Melanocyte of skin (primary cell): Measurements from ENCODE around the genes DENND1A and MVB12B.

DNA sequence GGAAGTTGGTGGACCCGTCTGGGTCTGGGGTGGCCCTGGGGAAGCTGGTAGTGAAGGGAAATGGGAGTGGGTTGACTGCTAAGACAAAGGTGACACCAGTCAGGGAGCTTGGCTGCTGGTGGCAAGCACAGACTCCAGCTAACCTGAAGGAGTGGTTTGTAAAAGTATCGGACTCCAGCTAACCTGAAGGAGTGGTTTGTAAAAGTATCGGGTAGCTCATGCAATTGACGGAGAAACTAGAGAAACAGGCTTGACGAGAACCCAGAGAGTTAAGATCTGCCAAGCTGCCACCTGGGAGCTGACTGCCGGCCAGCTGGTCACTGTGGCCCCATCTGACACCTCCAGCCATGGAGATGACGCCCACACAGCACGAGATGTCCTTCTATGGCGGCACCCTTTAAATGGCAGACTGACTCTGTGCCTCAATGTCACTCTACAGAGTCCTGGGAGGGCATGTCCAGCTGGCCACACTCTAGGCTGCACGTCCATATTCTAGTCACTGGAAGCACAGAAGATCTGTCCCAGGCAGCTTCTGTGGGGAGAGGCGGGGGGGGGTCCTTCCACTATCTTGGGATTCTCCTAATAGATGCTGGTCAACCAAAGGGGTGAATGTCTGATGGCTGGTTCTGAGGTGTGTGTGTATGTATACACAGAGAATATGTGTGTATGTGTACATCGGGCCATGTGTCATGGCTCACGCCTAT lies 28.2 kb upstream of the CRB2 start:
- CAGE, long polyA plus RNA, 2 experiments, result no peak in any of the 2 experiments

- CAGE, long polyA plus RNA, 2 experiments, result no peak in any of the 2 experiments
Observed at GRCh38 chr9:123360145-123360724, 4.2 kb downstream of the CRB2 start.

- CAGE, long polyA plus RNA, 2 experiments, result no peak in any of the 2 experiments
Observed at GRCh38 chr9:123555206-123555875, 199.3 kb downstream of the CRB2 start.

DNA sequence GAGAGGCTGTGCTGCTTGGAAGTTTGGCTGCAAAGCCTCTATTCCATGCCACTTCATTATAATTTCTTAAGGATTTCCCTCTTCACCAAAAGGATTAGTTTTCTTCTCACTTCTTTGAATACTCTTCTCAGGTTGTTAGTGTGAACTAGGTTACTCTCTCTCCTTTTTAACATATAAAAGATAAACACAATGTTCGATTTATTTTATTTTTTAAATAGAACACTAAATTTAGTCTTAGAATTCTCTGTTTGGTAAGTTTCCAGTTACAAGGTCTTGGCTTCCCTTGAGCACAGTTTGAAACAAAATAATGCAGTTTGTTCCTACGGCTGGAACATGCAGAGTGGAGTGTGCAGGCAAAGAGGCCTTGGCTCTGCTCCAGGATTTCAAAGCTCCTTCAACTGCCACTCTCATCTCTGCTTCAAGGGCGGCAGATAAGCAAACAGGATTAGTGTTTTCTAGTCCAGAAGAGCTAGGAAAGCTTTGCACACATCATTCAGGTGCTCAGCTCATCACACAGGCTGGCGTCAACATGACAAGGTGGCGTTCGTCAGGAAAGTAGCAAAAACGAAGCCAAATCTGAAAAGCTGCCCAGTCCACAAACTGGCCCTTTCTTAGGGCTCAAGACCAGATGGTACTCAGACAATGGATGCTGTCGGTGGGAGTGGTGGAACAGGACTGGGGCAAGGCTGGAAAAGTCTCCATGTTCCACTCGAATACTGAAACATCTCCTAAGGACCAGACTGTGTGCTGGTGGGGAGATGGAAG lies 286.6 kb downstream of the CRB2 start:
- CAGE, long polyA plus RNA, 2 experiments, result no peak in any of the 2 experiments

- CAGE, long polyA plus RNA, 2 experiments, result no peak in any of the 2 experiments
Observed at GRCh38 chr9:123679388-123679860, 250.5 kb downstream of the DENND1A start.

DNA sequence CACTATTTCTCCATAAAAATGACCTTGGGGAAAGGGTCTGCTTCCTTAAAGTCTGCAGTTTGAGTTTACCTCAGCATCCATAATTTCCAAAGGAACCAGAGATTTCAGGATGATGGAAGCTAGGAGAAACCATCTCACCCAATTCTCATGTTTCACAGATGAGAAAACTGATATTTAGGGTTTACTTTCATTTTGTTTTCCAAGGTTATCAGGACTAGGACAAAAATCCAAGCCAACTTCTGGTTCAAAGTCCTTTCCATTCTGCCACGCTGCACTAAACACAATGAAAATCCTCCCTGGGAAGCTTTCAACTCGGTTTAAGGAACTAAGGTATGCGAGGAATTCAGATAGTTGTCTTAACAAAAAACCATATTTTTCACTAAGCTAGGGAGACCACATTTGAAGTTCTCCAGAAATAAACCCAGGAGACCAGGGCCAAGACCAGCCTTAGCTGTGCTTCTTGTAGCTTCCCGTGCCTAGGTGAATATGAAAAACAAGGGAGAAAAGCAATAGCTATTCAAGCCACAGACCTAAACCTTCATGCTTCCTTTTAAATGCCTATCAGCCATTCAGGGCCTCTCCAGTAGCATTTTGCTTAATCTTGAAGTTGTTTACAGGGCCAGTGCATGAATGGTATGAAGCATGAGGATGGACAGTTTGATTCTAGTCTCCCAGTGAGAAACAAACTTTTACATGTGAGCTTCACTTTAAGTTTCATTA lies 167.9 kb downstream of the DENND1A start:
- CAGE, long polyA plus RNA, 2 experiments, result no peak in any of the 2 experiments

GRCh38 chr9:123923627-123924089 lies 6.3 kb downstream of the DENND1A start:
- CAGE, long polyA plus RNA, 2 experiments, result no peak in any of the 2 experiments

GRCh38 chr9:123929672-123930538 lies at the start of gene DENND1A:
TSS of gene DENND1A (minus strand) at chr9:123930126.
- CAGE, long polyA plus RNA, 2 experiments, result no peak in any of the 2 experiments

DNA sequence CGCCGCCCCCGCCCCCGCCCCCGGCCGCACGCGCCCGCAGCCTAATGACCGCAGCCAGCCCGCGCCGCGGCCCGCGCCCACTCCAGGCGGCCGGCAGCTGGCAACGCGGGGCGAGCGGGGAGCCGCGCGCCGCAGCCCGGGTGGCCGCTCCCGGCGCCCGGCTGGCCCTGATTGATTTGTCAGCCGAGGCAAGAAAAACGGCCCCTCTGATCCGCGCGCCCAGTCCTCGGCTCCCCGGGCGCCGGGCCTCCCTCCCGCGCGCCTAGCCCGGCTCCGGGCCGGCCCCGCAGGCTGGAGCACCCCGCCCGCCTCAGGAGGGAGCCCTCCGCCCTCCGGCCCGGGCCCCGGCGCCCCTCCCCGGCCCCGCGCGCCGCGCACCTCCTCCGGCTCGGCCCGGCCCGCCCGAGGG lies 11.9 kb upstream of the LHX2 start:
- CAGE, long polyA plus RNA, 2 experiments, result no peak in any of the 2 experiments

DNA sequence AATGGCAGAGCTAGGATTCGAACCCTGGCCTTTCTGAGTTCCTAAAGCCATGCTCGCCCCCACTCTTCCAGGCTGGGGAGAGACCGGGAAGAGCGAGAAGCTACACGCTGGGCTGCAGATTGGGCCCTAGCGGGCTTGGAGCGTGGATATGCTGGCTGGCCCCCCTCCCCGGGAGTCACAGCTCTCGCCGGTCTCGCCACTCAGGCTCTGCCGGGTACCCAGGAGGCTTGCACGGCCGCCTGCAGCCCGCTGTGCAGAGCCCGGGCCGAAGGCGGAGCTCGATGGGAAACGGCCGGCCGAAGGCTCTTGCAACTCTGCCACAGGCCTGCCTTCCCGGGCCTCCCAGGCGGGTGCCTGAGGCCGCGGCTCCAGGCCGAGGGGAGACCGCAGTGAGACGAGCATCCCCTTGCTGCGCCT lies 676 bp upstream of the LHX2 start:
- CAGE, long polyA plus RNA, 2 experiments, result no peak in any of the 2 experiments

DNA sequence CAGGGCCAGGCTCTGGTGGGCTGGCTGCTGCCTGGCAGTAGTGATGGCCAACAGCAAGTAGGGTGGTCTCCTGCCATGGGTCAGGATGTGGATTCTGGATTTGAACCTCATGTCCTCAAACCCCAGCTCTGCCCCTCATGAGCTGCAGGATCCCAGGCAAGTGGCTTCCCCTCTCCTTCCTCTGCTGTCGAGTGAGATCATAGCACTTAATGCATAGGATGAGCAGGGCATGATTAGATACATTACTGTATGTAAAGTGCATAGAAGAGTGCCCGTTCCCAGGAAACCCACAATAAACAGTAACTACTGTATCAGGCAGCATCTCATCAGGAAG lies 38.6 kb upstream of the NEK6 start:
- CAGE, long polyA plus RNA, 2 experiments, result no peak in any of the 2 experiments

- CAGE, long polyA plus RNA, 2 experiments, result no peak in any of the 2 experiments
Observed at GRCh38 chr9:124263588-124264585, 6.1 kb downstream of the NEK6 start.

DNA sequence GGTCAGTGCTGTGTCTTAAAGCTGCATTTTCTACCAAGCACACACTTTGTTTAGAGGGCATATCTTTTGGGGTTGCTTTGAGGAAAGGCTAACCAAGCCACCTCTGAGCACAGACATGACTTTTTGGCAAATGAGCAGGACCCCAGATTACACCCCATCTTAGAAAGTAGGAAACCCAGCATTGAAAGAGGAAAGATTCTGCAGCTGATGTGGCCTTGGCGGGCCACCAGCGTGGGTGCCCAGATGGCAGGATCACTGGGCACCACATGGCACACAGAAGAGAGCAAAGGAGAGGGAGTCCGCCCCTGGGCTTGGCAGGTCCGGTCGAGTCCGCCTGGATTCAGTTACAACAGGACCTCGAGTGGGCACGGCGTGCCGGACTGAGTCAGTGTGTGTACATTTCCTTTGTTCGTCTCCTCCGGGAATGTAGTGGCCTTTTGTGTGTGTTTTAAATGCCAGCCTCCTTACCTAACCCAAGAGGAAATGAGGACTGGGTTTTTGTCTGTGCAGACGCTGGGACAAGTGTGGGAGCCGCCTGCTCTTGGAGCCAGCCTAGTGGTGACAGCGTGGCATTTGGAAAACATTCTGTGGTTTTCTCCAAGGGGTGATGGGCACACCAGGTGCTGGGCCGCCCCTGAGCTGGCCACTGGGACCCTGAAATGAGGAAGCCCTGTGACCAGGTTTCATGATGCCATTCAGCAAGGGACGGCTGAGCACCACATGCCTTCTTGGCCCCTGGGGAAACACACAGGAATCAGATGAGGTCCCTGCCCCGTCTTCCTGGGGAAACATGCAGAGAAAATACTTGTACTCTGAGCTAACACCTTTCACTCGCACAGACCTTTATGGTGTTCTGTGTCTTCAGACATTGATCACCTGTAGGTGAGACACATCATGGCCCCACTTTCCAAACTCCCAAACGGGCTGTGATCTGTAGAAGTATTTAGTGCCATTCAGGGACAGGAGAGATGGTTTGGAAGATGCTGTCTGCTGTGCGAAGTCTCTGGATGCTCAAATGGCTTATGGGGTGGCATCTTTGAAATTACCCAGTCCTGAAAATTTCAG lies 9.6 kb downstream of the NEK6 start:
- CAGE, long polyA plus RNA, 2 experiments, result no peak in any of the 2 experiments

DNA sequence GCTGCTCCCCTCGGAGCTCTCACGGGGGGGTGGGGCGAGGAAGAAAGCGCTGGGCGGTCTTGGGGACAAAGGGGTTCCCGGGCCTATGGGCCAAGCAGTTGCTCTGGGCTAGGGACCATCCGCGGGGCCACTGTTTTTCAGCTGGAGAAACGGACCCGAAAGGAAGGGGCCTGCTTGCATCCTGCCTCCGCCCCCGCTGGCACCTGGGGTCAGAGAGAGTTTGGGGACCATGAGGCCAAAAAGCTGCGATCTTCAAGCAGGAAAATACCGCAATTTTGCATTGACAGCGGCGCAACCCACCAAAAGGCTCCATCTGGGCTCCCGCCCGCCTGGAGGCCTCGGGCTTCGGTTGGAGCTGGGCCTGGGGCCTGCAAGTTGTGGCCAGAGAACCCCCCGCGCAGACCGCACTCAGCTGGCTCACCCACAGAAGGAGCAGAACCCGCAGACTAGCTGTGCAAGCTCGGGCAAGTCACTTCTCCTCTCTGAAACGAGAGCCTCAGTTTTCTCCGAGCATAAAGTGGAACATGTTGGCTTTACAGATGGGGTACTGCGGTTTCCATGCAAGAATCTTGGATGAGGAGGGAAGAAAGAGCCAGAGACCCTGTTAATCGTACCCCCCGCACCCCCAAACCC lies 1.3 kb downstream of the NR5A1 start:
- CAGE, long polyA plus RNA, 2 experiments, result no peak in any of the 2 experiments

- CAGE, long polyA plus RNA, 2 experiments, result no peak in any of the 2 experiments
Observed at GRCh38 chr9:124652407-124653091, 118.6 kb downstream of the NR6A1 start.

- CAGE, long polyA plus RNA, 2 experiments, result no peak in any of the 2 experiments
Observed at GRCh38 chr9:124734051-124734570, 37.0 kb downstream of the NR6A1 start.

DNA sequence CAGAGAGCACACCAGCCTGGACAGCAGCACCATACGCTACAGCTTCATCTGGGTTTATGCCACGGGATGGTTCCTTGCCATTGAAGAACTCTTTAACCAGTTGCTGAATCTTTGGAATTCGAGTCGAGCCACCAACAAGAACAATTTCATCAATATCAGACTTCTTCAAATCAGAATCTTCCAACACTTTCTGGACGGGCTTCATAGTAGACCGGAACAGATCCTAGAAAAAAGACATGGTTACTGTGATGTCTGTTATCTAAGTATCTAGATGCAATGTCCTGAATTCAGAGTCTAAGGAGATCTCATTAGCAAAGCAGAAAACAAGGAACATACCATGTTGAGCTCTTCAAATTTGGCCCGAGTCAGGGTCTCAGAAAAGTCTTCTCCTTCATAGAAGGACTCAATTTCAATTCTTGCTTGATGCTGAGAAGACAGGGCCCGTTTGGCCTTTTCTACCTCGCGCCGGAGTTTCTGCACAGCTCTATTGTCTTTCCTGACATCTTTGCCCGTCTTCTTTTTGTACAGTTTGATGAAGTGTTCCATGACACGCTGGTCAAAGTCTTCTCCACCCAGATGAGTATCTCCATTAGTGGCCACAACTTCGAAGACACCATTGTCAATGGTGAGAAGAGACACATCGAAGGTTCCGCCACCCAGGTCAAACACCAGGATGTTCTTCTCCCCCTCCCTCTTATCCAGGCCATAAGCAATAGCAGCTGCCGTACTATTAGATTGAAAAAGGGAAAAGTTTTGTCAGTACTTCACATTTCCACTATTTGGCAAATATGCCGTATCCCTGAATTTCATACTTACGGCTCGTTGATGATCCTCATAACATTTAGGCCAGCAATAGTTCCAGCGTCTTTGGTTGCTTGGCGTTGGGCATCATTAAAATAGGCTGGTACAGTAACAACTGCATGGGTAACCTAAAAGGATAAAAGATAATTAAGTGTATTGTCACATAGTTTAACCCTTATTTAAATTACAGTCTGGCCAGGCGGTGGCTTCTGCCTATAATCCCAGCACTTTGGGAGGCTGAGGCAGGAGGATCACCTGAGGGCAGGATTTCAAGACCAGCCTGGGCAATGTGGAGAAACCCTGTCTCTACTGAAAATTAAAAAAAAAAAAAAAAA lies 2.2 kb downstream of the HSPA5 start:
- CAGE, long polyA plus RNA, 2 experiments, result no peak in any of the 2 experiments

GRCh38 chr9:125289171-125290199 lies 27.9 kb downstream of the GAPVD1 start:
- CAGE, long polyA plus RNA, 2 experiments, result no peak in any of the 2 experiments

GRCh38 chr9:126275279-126276066 lies 51.2 kb upstream of the MVB12B start:
- CAGE, long polyA plus RNA, 2 experiments, result no peak in any of the 2 experiments

- CAGE, long polyA plus RNA, 2 experiments, result no peak in any of the 2 experiments
Observed at GRCh38 chr9:126326432-126327502, at the start of gene MVB12B. TSS of gene MVB12B (plus strand) at chr9:126326829.